ENCODE measurements around a stretch of chr3.

DNA sequence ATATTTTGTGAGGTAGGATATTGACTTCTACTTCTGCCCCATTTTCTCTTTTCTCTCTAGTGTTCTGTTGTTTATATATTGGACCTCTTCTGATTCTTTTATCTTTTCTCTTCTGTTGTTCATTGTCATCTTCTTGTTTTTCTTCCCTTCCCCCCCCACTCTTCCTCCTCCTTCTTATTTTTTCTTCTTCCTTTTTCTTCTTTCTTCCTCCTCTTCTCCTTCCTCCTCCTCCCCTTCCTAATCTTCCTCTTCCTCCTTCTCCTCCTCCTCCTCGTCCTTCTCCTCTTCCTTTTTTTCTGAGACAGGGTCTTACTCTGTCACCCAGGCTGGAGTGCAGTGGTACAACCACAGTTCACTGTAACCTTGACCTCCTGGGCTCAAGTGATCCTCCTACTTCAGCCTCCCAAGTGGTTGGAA lies 15.0 kb upstream of the HACD2 start:
- PRO-cap: no peak

- PRO-cap: no peak
Observed at GRCh38 chr3:123613177-123613893, 28.5 kb upstream of the HACD2 start.

- PRO-cap: no peak
Observed at GRCh38 chr3:123657374-123657968, 72.6 kb upstream of the HACD2 start.

- PRO-cap: no peak
Observed at GRCh38 chr3:123682600-123683226, 97.9 kb upstream of the HACD2 start.

GRCh38 chr3:123739448-123740145 lies 144.5 kb downstream of the MYLK start:
- PRO-cap: no peak

DNA sequence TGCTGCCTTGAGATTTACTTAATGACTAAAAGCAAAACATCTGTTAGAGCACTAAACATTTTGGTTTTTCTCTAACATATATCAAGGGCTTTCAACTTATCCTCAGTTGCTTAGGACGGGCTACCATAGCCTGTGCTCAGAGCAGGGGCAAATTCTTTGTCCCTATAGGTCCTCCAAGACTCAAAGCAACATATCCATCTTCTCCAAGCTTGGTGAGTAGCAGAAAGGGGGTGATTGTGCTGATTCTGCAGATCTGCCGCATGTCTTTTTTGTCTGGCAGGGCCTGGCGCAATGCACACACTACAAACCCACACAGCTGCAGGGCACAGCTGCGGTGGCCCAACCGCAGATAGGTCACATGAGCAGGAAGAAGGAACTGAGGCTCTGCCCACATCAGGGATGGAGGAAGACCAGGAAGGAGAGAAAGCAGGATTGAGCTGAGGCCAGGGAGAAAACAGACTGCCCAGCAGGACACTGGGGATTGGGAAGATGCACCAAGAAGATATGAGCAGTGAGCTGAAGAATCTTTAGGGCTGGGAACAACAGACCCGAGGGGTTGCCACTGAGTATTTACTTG lies 126.9 kb downstream of the MYLK start:
- PRO-cap: unidirectional peak, plus-strand start at position 402 of the sequence

- PRO-cap: no peak
Observed at GRCh38 chr3:123766479-123767297, 117.4 kb downstream of the MYLK start.

DNA sequence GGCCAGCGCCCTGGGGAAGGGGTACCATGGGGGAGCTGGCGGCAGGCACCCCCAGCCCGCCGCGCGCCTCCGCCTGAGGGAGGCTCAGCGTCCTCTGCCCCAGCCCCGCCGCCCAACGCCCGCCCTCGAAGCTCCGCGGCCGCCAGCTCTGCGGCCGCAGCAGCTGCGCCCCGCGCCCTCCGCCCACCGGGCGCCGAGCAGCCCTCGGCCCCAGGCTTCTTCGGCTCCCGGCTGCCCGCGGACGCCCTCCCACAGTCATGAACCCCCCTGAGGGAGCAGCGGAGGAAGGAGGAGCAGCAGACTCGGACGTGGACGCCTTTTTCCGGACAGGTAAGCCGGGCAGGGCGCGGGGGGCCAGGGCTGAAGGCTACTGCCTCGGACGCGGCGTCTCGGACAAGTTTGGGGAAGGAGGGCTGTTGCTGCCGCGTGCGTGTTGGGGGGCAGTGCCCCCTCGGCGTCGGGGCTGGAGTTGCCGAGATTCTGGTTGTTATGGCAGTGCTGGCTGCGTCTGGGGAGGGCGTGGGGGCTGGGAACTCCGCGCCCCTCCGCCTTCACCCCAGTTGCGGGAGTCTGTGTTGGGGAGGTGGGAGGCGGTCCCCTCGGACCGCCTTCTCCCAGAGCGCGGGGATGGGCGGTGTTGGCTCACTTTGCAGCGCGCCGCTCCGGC lies 448 bp downstream of the KALRN start:
- PRO-cap: no peak

- PRO-cap: no peak
Observed at GRCh38 chr3:124034741-124034864, 1.4 kb downstream of the KALRN start.

GRCh38 chr3:124052161-124052998 lies 19.2 kb downstream of the KALRN start:
- PRO-cap: no peak

DNA sequence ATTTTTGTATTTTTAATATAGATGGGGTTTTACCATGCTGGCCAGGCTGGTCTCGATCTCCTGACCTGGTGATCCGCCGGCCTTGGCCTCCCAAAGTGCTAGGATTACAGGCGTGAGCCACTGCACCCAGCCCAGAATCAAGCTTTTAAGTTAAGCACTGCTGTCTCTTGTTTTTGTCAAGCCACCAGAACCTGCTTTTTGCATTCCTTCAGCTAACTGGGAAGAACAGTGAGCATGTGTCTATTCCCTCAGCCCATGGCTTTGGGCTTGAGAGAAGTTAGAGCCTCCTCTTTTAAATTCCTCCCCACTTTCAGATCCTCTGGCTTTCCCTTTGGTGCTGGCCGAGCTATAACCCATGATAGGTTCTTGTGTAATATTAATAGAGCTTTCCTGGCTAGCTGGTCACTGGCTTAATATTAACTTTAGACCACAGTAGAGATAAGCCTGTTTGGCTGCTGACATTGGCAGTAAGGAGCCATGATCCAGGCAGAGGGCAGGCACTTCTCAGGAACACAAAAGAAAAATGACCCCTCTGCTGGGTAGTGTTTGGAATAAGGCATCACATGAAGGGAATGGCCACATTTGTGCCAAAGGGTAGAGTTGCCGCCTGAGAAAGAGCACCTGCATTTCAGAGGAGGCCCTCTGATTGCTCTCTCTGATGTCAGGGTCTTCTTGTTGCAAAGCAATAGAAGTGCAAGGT lies 65.5 kb upstream of the UMPS start:
- PRO-cap: no peak

GRCh38 chr3:124699089-124699550 lies 31.1 kb upstream of the UMPS start:
- PRO-cap: no peak

DNA sequence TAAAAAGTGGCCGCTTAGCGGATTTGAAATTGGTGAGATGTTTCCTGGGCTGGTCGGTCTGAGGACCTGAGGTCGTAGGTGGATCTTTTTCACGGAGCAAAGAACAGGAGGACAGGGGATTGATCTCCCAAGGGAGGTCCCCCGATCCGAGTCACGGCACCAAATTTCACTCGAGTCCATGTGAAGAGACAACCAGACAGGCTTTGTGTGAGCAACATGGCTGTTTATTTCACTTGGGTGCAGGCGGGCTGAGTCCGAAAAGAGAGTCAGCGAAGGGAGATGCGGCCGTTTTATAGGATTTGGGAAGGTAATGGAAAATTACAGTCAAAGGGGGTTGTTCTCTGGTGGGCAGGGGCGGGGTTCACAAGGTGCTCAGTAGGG lies 27.3 kb downstream of the UMPS start:
- PRO-cap: no peak

DNA sequence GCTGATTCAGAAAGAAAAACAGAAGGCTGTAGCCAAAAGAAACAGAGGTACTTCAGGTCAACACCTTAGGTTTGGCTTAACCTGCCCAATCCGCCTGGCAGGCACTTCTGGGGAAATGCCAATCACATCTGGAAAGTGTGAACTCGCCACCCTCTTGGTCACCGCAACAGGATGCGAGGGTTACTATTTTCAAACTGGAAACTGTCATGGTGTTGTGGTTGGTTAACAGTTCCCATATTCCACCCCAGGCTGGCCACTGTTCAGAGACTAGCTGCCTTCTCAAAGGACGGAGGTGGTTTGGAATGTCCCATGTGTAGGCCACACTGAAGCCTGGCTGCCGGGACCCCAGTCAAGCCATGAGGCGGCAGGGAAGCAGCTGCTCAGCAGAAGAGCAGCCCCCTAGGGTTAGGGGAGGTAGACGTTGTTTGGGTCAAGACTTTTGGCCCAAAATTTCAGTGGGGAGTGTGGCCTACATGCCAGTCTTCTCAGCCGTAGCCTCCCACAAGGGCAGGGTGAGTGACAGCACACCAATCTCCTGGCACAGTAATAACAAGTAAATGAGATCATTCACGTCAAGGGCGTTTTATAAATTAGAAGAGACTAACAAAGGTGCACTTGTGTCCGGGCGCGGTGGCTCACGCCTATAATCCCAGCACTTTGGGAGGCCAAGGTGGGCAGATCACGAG lies 54.6 kb downstream of the UMPS start:
- PRO-cap: no peak

GRCh38 chr3:125012832-125014085 lies 42.5 kb downstream of the HEG1 start:
- PRO-cap: no peak

- PRO-cap: no peak
Observed at GRCh38 chr3:125051490-125052143, 4.2 kb downstream of the HEG1 start.

DNA sequence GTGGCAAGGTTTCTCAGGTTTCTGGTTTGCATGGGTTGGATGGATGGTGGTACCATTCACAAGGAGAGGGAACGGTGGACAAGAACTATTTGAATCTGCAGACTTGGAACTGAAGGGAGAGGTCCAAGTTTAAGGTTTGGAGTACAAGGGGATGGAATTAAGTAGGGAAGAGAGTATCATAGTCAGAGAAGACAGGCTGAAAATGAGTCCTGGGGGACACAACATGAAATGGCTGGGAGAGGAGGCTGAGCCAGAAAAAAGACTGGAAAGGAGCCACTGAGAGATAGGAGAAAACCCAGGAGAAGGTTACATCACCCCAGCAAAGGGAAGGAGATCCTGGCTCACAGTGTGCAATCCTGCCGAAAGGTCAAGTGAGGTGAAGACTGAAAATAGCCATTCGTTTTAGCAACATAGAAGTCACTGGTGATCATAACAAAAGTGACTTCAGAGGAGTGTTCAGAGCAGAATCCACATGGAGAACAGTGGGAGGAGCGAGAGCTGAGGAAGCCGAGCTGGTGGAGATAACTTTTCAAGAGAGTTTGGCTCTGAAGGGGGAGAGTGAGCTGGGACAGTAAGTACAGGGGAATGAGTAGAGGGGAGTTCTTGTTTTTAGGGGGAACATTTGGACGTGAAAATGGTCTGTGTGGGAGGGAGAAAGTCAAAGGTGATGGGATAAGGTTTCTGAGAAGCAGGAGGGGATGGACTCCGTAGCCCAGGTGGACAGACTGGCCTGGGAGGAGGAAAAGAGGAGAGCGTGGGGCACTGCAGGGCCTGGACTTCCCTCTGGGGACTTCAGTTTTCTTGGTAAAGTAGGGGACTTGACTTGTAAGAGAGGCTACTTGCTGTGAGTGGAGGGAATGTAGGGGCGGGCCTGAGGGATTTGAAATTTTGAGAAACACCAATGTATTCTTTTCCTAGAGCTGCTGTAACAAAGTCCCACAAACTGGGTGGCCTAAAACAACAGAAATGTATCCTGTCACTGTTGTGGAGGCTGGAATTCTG lies 5.5 kb upstream of the HEG1 start:
- PRO-cap: no peak

GRCh38 chr3:125647177-125648000 lies 52.1 kb upstream of the OSBPL11 start:
- PRO-cap: no peak

- PRO-cap: no peak
Observed at GRCh38 chr3:125800709-125801126, 168.3 kb upstream of the ROPN1B start.

- PRO-cap: no peak
Observed at GRCh38 chr3:125836671-125837170, 132.3 kb upstream of the ROPN1B start.

Data from NALM6 (cell line).